ENCODE data around the genes SELENOM and SLC5A1.

GRCh38 chr22:31103860-31104674 lies 3.3 kb downstream of the SELENOM start:
- CAGE, long polyA plus RNA, result no peak
- RRBS, result no CpG with 5 or more reads among the region's 32 CpGs

- CAGE, long polyA plus RNA, result no peak
- RRBS, result 41% methylated on average over 6 of the region's 45 CpGs
Measured at GRCh38 chr22:31104675-31105372, 2.5 kb downstream of the SELENOM start.

DNA sequence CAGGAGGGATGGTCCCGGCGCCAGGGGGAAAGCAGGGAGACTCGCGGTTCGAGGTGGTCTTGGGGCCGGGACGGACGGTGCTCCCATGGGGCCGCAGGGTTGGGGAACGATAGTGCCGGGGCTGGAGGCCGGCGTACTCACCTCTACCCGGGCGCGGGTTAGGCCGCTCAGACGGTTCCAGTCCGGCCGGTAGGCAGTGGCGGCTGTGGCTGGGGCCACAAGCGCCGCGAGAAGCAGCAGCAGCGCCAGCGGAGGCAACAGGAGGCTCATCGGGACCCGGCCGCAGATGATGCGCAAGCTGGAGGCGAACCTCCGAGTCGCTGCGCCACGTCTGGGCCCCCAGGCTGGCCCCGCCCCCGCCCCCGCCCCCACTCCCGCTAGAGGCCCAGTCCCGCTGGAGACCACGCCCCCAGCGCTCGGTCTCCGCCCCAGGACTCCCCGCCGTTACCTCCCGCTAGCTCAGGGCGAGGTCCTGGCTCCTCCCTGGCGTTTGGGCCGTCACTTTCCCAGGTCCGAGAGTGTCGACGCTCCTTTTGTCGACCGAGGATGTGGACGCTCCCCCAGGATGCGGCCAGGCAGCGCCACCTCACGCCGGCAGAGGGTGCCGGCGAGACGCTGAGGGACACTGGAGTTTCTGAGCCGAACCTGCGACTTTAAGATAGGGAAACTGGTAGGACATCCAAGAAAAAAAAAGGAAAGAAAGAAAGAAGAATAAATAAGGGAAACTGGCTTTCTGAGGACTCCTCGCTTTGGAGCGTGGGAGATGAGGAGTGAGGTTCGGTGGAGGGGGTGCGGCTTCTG lies at the start of gene SELENOM:
Gene SELENOM, minus strand, starts transcription at position 333 of the 801 bp plus-strand sequence.
- CAGE, long polyA plus RNA, result start-site peak on the minus strand centred at position 328 of the sequence, 12 bp wide, 29 reads
- RRBS, result 1% methylated on average over 22 of the region's 69 CpGs

DNA sequence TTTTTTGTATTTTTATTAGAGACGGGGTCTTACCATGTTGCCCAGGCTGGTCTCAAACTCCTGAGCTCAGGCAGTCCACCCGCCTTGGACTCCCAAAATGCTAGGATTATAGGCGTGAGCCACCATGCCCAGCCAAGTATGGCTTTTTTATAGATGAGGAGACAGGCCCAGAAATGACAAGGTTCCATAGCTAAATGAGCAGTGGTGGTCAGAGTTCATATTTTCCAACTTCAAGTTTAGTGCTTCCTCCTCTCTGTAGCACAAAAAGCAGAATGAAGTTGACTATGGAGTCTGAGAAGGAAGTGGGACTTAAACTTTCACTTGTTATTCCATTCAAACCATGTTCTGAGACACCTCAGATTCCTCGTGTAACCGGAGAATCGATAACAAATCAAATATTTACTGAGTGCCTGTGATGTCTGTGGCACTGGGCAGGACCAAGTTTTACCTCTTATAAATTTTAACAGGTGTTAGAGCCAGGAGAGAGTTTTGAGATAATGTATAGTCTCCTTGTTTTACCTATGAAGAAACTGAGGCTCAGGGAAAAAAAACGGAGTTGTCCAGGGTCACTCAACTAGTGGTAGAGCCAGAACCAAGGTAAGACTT lies 3.0 kb downstream of the LIMK2 start:
- CAGE, long polyA plus RNA, result no peak
- RRBS, result no CpG with 5 or more reads among the region's 7 CpGs

- CAGE, long polyA plus RNA, result no peak
- RRBS, result no CpG with 5 or more reads among the region's 3 CpGs
Measured at GRCh38 chr22:31223793-31224228, 11.7 kb downstream of the LIMK2 start.

DNA sequence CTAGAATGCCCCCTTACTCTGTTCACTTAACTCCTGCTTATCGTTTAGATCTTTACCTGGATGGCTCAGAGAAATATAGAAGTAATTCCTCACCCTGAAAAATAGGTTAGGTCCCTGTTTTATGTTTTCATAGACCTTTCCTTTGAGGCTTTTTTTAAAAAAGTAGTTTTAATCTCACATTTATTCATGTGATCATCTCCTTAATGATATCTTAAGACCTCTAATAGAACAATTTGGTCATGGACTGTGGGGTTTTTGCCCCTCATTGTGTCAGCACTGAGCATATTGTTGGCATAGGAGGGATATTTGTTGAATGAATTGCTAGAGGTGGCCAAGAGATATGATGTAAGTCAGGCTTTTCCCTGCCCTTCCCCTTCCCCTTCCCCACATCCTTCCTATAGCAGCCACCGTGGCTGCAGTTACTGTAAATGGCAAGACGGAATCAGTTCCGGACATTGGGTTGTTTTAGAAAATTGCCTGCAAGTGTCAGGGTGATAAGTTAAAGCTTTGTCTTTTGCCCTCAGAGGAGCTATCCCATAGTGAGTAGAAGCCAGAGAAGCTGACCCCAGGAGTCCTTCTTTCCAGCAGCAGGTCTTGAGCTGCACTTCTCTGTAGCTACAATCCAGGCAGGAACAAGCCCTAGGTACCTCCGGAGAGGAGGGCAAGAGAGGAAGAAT lies 22.9 kb downstream of the LIMK2 start:
- CAGE, long polyA plus RNA, result no peak
- RRBS, result no CpG with 5 or more reads among the region's 5 CpGs

DNA sequence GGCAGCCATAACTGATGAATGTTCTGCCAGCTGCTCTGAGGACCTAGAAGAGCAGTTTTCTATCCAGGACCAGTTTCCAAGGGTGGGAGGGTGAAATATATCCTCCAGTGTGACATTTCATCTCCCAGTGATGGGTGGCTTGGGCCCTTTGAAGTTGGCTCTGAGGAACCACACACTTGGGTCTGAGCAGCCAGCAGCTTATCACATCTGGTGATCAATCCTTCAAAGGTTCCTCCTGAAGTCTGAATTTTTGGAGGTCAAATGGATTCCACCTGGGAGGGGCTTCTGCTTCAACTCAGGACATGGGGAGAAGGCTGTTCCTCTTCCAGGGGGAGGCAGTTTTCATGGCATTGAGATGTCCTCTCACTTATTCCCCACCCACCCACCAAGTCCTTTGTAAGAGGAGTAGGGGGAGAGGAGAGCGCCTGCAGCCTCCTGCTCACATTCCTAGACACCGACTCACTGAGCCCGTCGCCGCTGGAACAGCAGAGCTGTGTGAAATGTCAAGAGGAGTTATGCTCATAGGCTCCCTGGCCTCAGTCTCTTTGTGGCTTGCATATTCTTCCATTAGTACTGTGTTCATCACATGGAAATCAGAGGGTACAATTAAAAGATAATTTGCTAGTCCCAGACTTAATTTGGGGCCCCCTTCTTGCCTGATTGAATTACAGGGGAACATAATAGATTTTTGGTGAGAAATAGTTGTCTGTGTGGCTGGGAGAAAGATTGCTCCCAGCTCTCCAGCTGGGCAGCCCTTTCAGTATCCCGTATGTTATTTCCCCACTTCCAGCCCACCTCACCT lies 31.8 kb downstream of the LIMK2 start:
- CAGE, long polyA plus RNA, result no peak
- RRBS, result no CpG with 5 or more reads among the region's 6 CpGs

DNA sequence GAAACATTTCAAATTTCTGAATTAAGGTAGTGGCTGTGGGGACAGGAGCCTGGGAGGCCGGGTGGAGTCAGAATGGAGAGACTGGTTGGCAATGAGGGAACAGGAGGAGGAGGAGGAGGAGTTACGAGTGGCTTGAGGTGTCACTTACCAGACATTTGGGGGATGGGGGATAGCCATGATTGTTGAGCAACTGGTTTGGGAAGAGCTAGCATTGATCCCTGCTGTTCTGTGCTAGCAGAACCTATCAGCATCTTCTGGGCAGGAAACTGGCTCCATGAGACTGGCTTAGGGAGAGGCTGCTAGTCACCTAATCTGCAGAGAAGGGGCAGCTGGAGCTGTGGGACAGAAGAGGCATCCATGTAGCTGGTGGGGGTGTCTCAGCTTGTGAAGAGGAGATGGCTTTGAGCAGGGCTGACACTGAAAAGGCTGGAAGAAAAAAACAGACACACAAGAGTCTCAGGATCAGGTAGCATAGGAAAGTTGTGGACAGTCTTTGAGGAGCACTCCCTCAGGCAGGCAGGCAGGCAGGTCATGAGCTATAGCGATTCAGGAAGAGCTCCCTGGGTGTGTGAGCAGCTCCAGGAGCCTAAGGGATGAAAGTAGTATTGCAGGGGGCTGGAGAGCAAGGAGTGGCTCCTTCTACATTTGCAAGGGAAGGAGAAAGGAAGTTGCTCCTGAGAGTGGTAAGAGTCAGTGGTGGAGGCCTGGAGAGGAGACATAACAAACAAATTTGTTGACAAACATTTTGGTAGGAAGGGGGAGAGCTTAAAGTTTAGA lies 22.2 kb downstream of the PIK3IP1 start:
- CAGE, long polyA plus RNA, result no peak
- RRBS, result no CpG with 5 or more reads among the region's 3 CpGs

GRCh38 chr22:31278403-31279728 lies 13.4 kb downstream of the PIK3IP1 start:
- CAGE, long polyA plus RNA, result no peak
- RRBS, result 52% methylated on average over 3 of the region's 12 CpGs

GRCh38 chr22:31283588-31283987 lies 8.7 kb downstream of the PIK3IP1 start:
- CAGE, long polyA plus RNA, result no peak
- RRBS, result no CpG with 5 or more reads among the region's 5 CpGs

- CAGE, long polyA plus RNA, result no peak
- RRBS, result no CpG with 5 or more reads among the region's 7 CpGs
Measured at GRCh38 chr22:31286106-31286881, 6.0 kb downstream of the PIK3IP1 start.

- CAGE, long polyA plus RNA, result no peak
- RRBS, result 6% methylated on average over 20 of the region's 50 CpGs
Measured at GRCh38 chr22:31347287-31348056, 1.3 kb upstream of the PATZ1 start.

DNA sequence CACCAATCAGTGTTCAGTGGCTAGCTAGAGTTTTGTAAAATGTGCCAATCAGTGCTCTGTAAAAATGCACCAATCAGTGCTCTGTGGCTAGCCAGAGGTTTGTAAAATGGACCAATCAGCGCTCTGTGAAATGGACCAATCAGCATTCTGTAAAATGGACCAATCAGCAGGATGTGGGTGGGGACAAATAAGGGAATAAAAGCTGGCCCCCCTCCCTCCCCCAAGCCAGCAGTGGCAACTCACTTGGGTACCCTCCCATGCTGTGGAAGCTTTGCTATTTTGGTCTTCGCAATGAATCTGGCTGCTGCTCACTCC lies 5.5 kb upstream of the DRG1 start:
- CAGE, long polyA plus RNA, result no peak
- RRBS, result no CpG with 5 or more reads among the region's 2 CpGs

DNA sequence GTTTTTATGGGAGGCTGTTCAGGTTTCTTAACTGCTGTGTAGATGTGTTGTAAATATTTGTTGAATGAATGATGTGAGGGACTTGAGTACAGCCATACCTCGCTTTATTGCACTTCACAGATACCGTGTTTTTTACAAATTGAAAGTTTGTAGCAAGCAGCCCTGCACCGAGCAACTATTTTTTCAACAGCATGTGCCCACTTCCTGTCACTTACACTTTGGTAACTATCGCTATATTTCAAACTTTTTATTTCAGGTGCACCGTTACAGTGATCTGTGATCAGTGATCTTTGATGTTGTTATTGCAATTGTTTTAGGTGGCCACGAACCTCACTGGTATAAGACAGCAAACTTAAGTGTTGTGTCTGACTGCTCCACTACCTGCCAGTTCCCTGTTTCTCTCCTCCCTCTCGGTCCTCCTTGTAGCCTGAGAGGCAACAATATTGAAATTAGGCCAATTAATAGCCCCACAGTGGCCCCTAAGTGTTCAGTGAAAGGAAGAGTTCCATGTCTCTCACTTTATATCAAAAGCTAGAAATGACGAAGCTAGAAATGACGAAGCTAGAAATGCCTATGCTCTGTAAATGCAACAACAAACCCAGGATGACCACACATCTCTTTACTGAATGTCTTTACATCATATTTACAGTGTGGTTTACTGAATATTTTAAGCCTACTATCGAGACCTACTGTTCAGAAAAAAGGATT lies 946 bp downstream of the SFI1 start:
- CAGE, long polyA plus RNA, result no peak
- RRBS, result no CpG with 5 or more reads among the region's 10 CpGs

DNA sequence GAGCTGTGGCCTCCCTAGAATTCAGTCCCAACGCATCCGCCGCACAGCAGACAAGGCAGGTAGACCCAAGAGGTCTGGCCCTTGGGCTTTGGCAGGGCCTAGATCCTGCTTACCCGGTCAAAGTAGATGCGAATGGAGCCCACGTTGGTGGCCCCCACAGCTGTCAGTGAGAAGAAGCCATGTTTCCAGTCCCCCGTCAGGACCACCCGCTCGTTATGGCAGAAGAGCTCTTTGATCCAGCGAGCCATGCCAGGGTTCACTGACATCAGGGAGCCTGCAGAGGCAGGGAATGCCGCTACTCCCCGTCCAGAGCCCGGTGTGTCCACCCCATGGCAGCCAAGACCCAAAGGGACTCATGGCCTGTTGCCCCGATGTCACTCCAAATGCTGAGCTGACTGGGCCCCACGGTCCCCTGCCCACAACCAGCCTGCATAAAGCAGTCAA lies 41.6 kb downstream of the PISD start:
- CAGE, long polyA plus RNA, result no peak
- RRBS, result no CpG with 5 or more reads among the region's 15 CpGs

DNA sequence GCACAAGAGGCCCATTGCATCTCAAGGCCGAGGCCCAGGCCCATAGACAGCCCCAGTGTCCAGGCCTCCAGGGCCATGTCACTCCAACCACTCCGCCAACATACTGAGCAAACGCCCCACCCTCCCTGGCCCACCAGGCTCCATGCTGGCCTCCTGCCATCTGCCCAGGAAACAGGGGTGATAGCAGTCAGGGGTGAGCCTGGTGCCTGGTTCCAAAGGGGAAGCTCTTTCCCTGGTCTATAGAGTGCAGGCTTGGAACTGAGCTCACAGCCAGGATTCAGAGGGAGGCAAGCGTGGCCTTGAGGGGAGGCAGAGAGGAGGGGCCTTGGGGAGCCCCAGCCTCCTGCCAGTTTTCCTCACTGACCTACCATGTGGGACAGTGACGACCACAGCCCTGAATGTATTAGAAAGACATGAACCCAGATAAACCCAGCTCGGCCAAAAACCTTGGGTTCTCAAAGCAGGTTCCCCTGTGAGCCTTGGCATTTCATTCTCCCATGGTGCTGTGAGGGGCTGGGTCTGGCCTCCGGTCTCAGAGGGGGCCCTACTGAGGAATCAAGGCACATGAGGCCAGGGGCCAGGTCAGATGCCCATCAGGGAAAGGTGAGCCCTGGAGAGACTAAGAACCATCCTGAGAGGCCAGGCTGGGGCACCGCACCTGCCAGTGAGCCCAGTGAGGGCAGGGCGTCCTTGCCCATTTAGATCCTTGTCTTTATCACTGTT lies 34.5 kb downstream of the PISD start:
- CAGE, long polyA plus RNA, result no peak
- RRBS, result no CpG with 5 or more reads among the region's 9 CpGs

DNA sequence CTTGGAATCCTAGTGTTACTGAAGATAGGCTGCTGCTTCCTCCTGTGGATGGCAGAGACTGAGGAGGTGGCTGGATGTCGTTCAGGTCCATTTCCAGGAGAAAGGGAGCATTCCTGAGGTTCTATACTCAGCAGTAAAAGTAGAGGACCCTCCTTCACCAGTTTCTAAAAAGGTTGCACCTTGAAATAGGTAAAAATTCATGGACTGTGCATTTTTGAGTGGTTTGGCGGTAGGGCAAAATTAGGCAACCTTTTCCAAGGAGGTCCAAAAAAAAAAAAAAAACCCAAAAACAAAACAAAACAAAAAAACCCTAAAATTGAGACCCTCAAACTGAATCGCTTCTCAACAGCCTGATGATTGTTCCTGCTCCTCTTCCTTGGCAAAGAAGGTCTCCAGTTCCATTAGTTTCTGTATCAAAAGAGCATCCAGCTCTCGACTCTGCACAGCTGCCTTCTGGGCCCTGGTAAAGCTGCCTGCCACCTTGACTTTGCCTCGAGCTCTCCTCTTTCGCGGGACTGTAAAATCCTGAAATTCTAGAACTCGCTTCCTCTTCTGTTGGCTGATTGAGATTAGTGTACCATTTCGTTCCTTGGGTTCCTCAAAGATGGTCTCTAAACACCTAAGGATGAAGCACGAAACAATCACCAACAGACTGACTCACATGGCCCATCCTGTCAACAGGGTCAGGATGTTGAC lies 23.3 kb upstream of the PISD start:
- CAGE, long polyA plus RNA, result no peak
- RRBS, result no CpG with 5 or more reads among the region's 10 CpGs

DNA sequence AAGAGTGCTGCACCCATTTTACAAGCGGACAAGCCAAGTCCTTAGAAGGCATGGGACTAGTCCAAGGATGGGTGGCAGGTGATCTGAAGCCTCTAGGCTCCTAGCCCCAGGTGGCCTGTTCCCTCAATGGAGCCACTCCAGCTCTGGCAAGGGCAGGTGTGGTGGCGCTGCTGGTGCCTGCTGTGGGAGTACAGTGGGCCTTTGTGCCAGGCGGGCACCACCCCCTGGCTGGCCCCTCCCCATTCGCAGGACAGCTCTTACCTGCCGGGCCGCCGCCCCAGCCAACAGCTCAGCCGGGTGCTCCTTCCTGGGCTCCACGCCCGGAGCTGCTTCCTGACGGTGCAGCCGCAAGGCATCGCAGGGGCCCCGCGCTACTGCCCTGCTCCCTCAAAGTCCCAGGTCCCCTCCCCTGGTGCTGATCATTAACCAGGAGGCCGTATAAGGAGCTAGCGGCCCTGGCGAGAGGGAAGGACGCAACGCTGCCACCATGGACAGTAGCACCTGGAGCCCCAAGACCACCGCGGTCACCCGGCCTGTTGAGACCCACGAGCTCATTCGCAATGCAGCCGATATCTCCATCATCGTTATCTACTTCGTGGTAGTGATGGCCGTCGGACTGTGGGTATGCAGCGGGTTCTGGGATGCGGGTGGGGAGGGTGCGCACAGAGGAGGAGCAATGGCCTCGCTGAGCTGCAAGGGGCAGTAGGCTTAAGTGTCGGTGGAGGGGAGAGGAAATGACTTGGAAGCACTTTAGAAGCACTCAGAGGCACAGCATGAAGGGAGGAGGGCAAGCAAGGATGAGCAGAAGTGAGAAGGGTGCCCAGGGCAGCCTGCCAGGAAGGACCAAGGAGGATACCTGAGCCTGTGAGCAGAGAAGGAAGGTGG lies at the start of gene SLC5A1:
Gene SLC5A1, plus strand, starts transcription at position 467 of the 885 bp plus-strand sequence.
- CAGE, long polyA plus RNA, result no peak
- RRBS, result no CpG with 5 or more reads among the region's 35 CpGs

DNA sequence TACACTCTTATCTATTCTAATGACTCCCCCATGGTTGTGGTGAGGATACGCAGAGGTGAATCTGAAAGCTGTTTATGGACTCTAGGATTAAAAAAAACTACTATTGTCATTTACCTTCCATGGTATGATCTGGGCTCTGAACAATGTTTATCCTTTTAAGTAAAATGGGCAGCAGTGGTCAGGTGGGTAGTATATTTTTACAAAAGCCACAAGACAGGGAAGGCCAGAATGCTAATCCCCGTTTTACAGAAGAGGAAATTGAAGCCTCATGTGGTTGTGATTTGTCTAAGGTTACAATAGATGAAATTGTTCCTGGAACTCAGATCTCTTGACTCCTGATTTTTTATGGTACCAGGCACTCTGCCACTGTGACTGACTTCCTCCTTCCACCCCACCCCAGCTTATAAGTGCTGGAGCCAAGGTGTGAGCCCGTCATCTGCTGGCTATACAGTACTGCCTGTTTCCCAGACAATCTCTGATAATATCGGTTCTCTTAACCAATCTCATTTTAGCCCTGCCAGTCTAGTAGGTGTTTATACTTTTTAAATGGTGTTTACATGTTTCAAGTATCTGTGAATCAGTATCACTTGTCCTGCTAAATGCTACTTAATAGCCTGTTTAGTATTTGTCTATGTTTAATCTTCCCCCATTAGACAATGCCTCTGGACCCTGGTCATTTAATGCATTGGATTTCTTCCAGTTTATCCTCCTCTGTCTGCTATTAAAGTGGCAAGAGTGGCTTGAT lies 1.9 kb downstream of the SLC5A1 start:
- CAGE, long polyA plus RNA, result no peak
- RRBS, result no CpG with 5 or more reads among the region's 4 CpGs

- CAGE, long polyA plus RNA, result no peak
- RRBS, result no CpG with 5 or more reads among the region's 5 CpGs
Measured at GRCh38 chr22:32050620-32051045, 7.6 kb downstream of the SLC5A1 start.